ENCODE data around the gene HMGB2.

DNA sequence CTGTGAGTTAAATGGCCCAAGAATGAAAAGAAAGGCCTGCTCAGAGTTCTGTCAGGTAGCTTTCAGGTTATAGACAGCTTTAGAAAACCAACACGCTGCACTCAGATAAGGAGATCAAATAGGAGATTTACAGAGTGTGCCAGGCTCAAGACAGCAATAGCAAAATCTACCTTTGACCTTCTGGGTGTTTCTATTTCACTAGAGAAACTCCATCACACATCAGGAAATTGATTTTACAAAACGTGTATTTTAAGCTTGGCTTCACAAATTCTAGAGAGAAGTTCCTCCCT is 162.4 kb upstream of the GALNT7 start:
- PRO-cap, result no peak
- RRBS, 2 experiments, result no CpG with 5 or more reads among the region's 2 CpGs

DNA sequence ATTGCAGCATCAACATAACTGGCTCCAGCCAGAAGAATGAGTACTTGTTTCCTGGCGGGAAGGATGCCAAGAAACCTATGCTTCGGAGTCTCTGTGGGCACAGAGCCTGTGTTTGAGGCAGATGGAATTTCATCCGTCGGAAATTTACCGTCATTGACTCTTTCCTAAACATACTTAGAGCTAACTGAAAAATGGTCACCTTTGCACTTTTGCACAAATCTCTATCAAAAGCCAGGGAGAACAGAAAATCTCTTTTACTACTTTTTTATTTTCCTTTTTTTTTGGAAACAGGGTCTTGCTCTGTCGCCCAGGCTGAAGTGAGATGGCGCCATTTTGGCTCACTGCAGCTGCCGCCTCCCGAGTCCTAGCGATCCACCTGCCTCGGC is 41.6 kb downstream of the GALNT7 start:
- PRO-cap, result no peak
- RRBS, 2 experiments, result no CpG with 5 or more reads among the region's 11 CpGs

- PRO-cap, result bidirectional peak, plus-strand start at chr4:173334763, minus-strand start at chr4:173334353
- RRBS, 2 experiments, result no CpG with 5 or more reads among the region's 30 CpGs
Measured at GRCh38 chr4:173334129-173334512, at the start of gene HMGB2. Gene HMGB2, minus strand, starts transcription at chr4:173334358.

DNA sequence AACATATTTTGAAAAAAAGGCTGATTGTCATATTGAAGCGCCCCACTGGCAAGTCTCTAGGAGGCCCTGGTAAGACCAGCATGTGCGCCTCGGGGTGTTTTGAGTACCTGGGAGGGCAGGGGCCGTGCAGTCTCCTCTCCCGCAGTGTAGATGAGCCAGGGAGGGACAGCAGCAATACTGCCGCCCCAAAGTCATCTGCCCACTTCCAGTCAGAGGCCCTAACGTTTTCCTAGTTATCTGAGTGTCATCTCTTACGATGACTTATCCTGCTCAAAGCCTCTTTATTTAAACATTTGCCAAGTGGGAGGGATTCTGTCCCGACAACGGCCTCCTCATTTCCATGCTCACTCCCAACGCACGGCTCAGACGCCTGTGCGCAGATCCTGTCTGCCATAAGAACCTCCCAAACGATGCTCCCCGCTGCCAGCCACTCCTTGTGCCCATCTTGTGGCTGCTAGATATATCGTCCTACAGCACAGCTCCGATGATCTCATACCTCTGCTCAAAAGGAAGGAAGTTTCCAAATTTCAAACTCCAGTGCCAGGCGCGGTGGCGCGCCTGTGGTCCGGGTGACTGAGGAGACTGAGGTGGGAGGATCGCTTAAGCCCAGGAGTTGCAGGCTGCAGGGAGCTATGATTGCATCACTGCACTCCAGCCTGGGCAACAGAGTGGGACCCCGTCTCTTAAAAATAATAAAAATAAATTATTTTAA is 17.2 kb upstream of the SCRG1 start:
- PRO-cap, result no peak
- RRBS, 2 experiments, result no CpG with 5 or more reads among the region's 25 CpGs

- PRO-cap, result no peak
- RRBS, 2 experiments, result no CpG with 5 or more reads among the region's 34 CpGs
Measured at GRCh38 chr4:173494184-173494913, 35.7 kb downstream of the HAND2 start.

GRCh38 chr4:173520860-173521450 is 9.1 kb downstream of the HAND2 start:
- PRO-cap, result no peak
- RRBS, 2 experiments, result no CpG with 5 or more reads among the region's 10 CpGs

DNA sequence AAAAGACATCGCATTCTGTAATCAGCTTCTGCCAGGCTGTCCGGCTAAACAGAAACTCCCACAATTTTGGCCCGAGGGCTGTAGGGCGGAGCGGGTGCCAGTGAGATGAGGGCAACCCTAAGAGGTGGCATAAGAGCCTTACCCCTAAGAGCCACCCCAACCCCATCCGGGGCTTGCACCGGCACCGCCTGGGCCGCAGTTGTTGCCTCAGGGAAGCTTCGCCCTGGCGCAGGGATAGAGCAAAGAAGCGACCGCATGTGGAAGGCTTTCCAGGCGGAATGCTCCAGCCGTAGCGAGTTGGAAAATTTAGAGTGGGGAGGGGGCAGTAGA is 8.3 kb downstream of the HAND2 start:
- PRO-cap, result no peak
- RRBS, 2 experiments, result 8% methylated on average over 3 of the region's 16 CpGs; no CpG with 5 or more reads in 1 of the 2 experiments

GRCh38 chr4:173536720-173537176 is 6.7 kb upstream of the HAND2 start:
- PRO-cap, result no peak
- RRBS, 2 experiments, result no CpG with 5 or more reads among the region's 11 CpGs

- PRO-cap, result no peak
Measured at GRCh38 chr4:173743978-173744280, 213.9 kb upstream of the HAND2 start.

DNA sequence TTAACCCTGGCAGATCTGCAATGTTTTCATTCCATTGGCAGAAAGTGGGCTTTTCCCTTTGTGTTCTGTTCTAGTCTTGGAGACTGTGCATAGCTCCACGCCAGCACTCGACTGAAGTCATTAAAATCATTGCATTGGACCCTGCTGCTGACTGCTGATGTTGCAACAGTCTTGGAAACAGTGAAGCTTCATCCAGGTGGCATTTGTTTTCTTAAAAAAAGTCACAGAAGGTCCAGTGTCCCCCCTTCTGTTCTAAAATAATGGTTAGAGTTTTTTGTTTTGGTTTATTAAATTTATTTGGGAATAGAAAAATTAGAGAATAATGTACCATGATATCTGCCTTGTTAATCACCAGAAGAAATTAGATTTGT is 277.5 kb upstream of the HAND2 start:
- PRO-cap, result no peak
- RRBS, 2 experiments, result no CpG with 5 or more reads among the region's 2 CpGs

DNA sequence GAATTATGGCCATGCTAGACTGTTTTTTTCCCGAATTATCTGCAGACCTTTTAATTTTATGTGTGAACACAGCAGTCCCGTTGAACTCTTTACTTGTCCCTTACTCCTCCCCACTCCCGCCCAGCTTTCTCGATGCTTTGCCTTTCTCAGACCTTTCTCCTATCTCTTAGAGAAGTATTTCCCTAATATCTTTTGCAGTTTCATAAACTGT is 785 bp downstream of the CEP44 start:
- PRO-cap, result no peak
- RRBS, 2 experiments, result no CpG with 5 or more reads among the region's 4 CpGs

DNA sequence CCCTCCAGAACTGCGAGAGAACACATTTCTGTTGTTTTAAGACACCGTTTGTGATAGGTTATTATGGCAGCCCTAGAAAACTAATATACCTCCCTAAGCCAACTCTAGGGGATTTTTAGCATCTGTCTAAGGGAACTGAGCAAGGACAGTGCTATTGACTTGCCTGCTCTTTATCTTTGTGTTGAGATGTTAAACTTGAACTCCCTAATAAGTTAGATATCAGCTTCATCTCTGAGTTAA is 147.5 kb downstream of the GLRA3 start:
- PRO-cap, result no peak
- RRBS, 2 experiments, result no CpG with 5 or more reads among the region's 2 CpGs

DNA sequence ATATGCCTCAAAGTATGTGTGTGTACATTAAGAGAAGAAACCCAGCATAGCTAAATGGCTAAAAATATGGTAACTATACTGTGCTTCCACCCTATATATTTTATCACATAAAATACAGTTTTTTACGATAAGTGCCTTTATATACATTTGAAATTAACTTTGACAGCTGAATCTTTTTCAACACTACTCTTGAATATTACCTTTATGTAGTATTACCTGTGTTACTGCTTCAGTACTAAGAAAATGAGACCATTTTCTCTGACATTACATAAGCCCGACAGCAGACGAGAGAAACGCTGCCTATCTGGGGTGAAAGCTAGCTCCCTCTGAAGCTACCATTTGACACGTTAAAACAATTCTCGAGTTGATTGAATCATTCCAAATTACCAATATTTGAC is 984 bp downstream of the GPM6A start:
- PRO-cap, result no peak
- RRBS, 2 experiments, result no CpG with 5 or more reads among the region's 6 CpGs

DNA sequence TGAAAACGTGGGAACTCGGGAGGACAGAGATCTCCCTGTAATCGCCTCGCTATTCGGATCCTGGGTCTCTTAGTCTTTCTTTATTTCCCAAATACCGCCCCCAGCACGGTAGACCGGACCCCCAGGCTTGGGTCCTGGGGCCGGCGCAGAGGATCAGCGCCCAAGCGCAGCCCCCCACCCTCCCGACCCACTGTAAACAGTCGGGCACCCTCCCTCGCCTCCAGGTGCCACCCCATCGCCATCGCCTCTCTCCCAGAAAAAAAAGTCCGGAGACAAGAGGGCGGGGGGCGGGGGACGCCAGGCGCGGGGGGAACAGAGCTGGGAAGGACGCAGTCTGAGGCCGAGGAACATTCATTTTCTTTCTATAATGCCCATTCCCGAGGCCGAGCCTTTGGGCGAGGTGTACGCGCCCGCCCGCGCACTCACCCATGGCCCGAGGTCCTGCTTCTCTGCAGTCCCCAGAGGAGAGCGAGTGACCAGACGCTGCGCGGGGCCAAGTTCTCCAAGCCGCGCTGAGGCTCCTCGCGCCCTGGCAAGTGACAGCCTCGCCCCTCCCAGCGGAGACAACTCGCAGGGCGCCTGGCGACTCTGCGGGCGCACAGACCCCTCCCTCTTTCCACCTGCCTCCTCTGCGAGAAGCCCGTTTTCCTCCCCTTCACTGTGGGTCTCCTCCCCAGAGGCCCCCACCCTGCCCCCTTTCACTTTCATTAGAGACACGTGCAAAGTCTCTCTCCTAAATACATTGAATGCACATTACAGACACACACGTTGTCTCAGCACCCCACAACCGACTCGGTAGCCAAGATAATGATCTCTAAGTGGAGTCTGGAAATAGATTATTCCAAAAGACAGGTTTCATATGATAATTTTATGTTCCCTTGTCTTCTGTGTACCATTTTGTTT is 63.5 kb upstream of the WDR17 start:
- PRO-cap, result no peak
- RRBS, 2 experiments, result 0% methylated on average over 4 of the region's 55 CpGs; no CpG with 5 or more reads in 1 of the 2 experiments

DNA sequence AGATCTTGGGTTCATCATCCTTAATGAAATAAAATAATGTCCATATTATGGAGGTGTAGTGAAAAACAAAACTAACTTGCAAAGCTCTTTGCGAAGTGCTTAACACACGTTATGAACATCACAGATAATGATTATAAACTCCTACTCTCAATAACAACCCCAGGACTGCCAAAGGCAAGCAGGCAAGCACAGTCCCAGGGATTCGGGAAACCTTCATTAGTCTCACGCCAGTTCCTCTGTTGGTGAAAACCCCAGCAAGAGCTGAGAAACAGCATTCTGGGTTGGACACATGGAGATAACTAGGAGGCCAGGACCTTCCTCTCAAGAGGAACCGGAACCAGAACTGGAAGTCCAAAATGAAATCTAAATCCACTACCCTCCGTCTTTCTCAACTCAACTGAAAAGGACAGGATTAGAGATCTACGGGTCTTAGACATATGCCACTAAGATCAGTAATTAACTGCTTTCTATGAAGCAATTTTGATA is 3.8 kb downstream of the VEGFC start:
- PRO-cap, result no peak
- RRBS, 2 experiments, result no CpG with 5 or more reads among the region's 7 CpGs

- PRO-cap, result no peak
- RRBS, 2 experiments, result no CpG with 5 or more reads among the region's 4 CpGs
Measured at GRCh38 chr4:178322880-178323222, 880.6 kb upstream of the AGA start.

DNA sequence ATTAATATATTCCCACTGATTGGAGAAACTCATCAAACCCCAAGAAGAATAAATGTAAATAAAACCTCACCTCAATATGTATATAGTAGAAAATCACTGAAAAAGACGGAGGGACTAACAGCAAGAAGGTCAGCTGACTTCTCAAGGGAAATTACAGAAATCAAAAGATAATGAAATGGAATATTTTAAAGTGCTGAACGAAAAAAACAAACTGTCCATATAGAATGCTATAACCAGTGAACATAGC is 2252.4 kb upstream of the AGA start:
- PRO-cap, result no peak
- RRBS, 2 experiments, result no CpG with 5 or more reads among the region's 2 CpGs

DNA sequence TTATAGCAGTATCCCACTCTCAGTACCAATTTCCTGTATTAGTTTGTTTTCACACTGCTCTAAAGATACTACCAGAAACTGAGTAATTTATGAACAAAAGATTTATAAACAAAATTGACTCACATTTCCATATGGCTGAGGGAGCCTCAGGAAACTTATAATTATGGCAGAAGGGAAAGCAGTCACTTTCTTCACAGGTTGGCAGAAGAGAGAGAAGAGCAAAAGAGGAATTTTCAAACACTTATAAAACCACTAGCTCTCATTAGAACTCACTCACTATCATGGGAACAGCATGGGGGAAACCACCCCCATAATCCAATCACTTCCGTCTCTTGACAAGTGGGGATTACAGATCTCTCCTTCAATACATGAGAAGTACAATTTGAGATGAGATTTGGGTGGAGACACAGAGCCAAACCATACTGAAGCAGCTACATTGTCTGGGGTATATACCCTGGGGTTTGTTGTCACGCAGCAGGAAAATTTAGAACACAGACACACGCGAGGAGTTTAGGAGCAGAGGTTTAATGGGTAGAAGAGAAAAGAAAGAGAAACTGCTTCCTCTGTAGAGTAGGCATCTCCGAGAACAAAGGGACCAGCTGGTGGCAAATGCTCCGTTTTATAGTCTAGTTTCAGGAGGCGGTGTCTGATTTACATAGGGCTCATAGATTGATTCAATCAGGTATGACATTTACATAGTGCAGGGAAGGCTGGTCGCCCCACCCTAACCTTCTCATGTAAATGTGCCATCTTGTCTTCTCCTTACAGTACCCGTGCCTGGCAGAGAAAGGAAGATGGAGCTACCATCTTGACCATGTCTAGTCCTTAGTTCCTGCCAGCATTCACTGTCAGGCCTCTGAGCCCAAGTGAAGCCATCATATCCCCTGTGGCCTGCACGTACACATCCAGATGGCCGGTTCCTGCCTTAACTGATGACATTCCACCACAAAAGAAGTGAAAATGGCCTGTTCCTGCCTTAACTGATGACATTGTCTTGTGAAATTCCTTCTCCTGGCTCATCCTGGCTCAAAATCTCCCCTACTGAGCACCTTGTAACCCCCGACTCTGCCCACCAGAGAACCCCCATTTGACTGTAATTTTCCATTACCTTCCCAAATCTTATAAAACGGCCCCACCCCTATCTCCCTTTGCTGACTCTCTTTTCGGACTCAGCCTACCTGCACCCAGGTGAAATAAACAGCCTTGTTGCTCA is 2277.8 kb upstream of the AGA start:
- PRO-cap, result no peak
- RRBS, 2 experiments, result no CpG with 5 or more reads among the region's 14 CpGs

DNA sequence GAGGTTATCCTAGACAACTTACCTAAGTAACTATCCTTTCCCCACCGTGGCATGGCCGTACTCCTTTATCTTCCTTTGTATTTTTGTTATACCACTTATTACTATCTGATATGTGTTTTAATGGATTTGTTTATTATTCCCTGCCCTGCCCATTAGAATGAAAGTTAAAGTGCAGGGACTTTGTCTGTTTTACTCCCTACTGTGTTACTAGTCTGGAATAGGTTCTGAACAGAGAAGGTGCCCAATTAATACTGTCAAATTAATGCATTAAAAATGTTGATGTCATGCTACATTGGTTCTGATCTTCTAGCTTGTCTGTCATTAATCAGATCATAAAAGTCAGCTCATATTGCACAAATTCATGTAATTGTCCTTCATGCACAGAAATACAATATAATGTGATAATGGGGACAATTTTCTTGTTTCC is 1839.8 kb upstream of the TENM3 start:
- PRO-cap, result no peak
- RRBS, 2 experiments, result no CpG with 5 or more reads among the region's 2 CpGs

DNA sequence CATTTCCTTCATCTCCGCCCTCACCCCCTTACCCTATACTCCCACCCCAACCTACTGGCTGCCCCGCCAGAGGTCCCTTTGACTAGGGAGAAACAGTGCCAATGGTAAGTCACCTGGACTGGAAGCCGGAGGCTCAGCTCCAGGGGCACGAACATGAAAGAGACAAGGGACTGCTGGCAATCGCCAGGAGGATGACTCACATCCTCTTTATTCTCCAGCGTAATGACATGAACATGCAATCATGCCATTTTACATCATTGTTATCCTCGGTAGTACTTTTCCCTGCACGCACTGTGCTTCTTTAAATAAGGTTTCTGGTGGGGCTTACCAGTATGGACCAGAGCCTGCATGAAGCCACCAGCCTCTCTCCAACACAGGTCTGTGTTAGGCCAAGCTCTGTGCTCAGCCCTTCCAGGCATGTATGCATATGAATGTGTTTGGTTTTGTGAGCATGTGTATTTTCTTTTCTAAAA is 694.0 kb upstream of the TENM3 start:
- PRO-cap, result no peak
- RRBS, 2 experiments, result no CpG with 5 or more reads among the region's 8 CpGs

Measured in astrocyte (in vitro differentiated cells and primary cell).